SK-N-SH (cell line): Measurements from ENCODE around the gene SLC35G2.

- RRBS: no CpG with 5 or more reads among the region's 12 CpGs
CAGE:
- cytosol, long polyA plus RNA: no peak
- long polyA plus RNA: no peak
- nucleus, long polyA plus RNA: no peak
Measured at GRCh38 chr3:134357308-134358383, 16.6 kb downstream of the AMOTL2 start.

GRCh38 chr3:134367106-134367877, 7.0 kb downstream of the AMOTL2 start:
- RRBS: no CpG with 5 or more reads among the region's 12 CpGs
CAGE:
- cytosol, long polyA plus RNA: no peak
- long polyA plus RNA: no peak
- nucleus, long polyA plus RNA: no peak

DNA sequence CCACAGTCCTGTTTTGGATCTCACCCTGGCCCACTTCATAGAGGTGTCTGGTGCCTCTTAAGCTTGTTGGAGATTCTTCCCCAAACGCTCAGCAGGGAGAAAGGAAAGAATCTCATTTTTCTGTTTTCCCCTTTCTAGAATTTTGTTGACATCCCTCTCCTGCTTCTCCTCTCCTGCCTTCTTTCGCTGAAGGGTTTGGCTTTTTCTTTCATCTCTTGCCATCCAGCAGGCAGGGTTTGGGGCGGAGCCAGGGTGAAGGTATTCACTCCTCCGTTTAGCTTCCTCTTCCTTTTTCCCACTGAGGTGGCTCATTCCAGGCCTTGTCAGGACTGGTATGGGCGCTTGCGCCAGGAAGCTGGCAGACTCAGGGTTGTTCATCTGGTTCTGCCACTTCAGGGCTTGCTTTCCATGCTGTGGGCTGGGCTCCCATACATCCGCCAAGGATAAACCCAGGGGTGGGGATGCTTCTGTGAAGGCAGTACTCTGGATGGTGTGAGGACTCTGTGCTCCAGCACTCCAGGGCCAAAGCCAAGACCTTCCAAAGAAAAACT, 7.5 kb upstream of the AMOTL2 start:
- RRBS: no CpG with 5 or more reads among the region's 7 CpGs
CAGE:
- cytosol, long polyA plus RNA: no peak
- long polyA plus RNA: no peak
- nucleus, long polyA plus RNA: no peak

DNA sequence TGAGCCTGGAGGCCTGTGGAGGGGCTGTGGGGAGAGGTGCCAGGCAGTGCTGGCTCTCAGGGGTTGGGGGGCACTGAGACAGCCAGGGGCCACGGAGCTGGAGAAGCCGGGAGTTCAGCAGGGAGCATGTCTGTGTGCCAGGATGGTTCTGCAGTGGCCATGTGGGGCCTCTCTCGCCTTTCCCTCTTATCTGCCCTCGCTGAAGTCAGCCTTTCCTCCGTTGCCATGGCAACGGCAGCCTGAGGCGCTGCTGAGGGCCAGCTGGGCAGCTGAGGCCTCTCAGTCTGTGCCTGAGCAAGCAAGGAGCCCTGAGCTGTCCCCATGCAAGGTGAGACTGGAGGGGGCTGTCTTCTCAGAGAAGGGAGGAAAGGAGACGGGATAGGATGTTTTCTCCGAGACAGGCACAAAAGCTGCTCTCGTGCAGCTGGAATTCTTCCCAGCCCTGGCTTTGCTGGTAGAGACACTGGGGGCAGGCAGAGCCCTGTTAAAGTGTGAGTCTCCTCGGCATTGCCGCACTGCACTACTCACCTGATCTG, 48.7 kb downstream of the KY start:
- RRBS: no CpG with 5 or more reads among the region's 12 CpGs
CAGE:
- cytosol, long polyA plus RNA: no peak
- long polyA plus RNA: no peak
- nucleus, long polyA plus RNA: no peak

- RRBS: no CpG with 5 or more reads among the region's 10 CpGs
CAGE:
- cytosol, long polyA plus RNA: no peak
- long polyA plus RNA: no peak
- nucleus, long polyA plus RNA: no peak
Measured at GRCh38 chr3:134659655-134660016, 8.8 kb upstream of the KY start.

GRCh38 chr3:134809781-134810890, 15.1 kb downstream of the EPHB1 start:
- RRBS: no CpG with 5 or more reads among the region's 10 CpGs
CAGE:
- cytosol, long polyA plus RNA: no peak
- long polyA plus RNA: no peak
- nucleus, long polyA plus RNA: no peak

DNA sequence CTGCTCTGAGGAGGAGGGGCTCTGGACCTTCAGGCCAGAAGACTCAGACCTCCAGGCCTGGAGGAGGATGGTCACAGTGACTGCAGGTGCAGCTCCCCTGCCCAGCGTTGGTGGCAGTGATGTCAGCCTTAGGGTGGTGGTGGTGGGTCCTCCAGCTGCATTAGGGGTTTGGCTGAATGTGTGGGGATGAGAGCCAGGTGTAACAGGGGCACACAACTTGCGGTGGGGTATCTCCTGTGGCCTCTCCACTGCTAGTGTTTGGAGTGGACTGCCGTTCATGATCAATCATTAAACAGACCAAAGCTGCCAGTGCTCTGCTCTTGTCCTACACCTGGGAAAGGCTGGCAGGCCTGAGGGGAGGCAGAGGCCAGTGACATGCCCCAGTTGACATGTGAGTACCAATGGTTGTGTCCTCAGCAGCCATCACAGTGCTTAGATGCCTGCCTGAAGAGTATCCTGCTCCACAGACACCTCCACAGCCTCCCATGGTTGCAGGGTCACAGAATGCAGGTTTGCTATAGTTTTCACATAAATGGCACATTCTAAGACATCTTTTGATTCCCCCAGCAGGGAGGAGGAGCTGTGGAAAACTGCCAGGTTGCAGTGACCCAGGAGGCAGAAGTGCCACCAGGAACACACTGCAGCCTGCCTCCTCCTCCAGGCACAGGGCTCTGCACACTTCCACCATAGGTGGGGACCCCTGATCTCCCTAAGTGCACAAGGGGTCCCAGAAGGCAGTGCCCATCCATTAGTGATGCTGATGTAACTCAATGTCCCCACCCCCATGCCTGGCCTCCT, 348.4 kb downstream of the EPHB1 start:
- RRBS: no CpG with 5 or more reads among the region's 3 CpGs
CAGE:
- cytosol, long polyA plus RNA: no peak
- long polyA plus RNA: no peak
- nucleus, long polyA plus RNA: no peak

DNA sequence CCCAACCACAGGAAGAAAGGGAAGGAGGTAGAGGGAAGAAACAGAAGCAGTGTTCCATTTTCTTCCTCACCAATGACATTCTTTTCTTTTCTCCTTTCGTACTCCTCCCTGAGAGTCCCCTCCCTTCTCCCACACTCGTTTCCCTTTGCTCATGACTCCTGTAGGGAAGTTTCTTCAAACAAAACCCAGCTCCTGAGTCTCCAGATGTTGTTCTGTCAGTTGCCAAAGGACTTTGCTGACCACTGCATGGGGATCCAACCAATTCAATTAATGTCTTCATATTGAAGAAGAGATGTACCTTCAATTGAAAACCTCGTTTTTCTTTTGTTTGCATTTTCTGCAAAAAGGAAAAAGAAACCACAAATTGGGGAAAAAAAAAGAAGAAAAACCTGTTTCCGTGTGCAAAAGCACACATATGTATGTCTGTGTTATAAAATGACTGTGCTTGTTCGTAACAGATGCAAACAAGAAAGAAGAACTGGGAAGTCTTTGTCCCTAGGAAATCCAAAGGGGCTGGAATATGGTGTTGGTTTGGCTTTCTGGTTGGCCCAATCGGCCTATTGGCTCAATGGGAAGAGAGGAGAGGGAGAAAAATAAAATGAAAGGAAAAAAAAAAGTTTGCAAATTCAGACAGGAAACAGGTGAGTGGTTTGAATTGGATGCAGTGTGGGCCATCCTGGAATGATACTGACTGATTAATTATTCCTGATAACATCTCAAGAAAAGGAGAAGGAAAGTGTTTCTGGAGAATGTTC, 464.6 kb downstream of the EPHB1 start:
- RRBS: no CpG with 5 or more reads among the region's 6 CpGs
CAGE:
- cytosol, long polyA plus RNA: no peak
- long polyA plus RNA: no peak
- nucleus, long polyA plus RNA: no peak

GRCh38 chr3:136172490-136173128, 23.5 kb downstream of the MSL2 start:
- RRBS: no CpG with 5 or more reads among the region's 8 CpGs
CAGE:
- cytosol, long polyA plus RNA: no peak
- long polyA plus RNA: no peak
- nucleus, long polyA plus RNA: no peak

GRCh38 chr3:136327051-136327332, 76.9 kb downstream of the PCCB start:
- RRBS: no CpG with 5 or more reads among the region's 4 CpGs
CAGE:
- cytosol, long polyA plus RNA: start-site peak on the plus strand at chr3:136327160-136327252, 30 and 80 reads in 2 replicates
- long polyA plus RNA: start-site peak on the plus strand at chr3:136327169-136327252, 82 and 121 reads in 2 replicates
- nucleus, long polyA plus RNA: no peak

DNA sequence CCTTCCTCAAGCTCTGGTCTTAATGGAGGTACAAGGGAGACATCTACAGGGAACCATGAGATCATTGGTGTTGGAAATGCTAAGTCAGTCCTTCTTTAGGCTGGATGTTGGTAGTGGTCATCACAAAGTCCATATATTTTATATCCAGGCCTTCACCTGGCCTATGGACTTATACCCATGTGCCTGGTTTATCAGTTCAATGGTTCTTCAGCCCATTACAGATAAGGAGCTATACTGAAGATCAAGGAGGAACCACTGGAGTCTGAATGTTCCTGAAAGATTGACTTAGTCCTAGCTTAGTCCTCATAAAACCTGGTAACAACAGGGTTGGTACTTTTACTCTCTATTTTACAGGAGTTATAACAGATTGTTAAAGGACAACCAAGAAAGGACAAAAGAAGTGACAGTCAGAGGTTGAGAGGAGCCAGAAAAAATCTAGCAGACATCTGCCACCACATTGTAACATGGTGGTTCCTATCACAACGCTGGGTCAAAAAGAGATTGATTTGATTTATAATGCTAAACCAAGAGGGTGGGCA, 134.8 kb downstream of the STAG1 start:
- RRBS: no CpG with 5 or more reads among the region's 1 CpG
CAGE:
- cytosol, long polyA plus RNA: no peak
- long polyA plus RNA: no peak
- nucleus, long polyA plus RNA: no peak

DNA sequence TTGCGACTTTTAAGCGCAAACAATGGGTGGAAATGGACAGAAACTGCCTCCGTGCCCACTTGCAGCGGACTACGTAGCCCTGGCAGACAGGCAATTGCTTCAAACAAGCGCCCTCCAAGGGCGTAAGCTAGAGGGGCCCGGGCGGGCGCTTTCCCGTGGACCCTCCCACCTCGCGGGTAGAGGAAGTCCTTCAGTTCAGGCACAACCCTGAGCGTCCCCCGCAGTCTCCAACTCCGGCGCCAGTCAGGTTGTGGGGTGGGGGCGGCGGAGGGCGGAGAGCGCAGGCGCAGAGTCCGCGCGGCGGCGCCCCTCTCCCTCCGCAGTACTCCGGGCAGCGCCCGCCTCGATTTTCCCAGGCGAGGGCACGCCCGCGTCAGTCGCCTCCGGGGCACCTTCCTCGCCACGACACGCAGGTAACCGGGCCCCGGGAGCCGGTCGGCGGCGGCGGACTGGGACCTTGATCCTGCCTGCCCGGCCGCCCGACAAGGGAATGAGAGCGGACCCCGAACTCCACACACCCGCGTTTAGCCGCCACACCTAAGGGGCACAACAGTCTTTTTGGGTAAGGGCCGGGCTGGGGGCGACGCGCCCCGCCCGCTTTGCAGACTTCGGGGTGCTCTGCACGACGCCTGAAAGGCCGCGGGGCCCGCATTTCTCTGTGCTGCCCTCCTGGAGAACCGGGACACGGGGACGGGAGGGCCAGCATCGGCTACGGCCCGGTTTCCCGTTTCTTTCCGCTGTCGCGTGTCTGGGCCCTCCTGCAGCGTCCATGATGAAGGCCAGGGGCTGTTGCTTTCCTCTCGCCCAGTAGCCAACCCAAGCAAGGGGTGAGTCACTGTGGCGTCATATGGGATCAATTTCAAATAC, at the start of gene SLC35G2:
Gene SLC35G2 (plus strand): TSS at position 325 of the 867 bp plus-strand sequence.
- RRBS: 1% methylated on average over 50 of the region's 81 CpGs
CAGE:
- cytosol, long polyA plus RNA: start-site peak on the plus strand centred at position 333 of the sequence, 118 bp wide, 46 and 47 reads in 2 replicates
- long polyA plus RNA: start-site peak on the plus strand centred at position 325 of the sequence, 111 bp wide, 21 and 50 reads in 2 replicates
- nucleus, long polyA plus RNA: no peak

DNA sequence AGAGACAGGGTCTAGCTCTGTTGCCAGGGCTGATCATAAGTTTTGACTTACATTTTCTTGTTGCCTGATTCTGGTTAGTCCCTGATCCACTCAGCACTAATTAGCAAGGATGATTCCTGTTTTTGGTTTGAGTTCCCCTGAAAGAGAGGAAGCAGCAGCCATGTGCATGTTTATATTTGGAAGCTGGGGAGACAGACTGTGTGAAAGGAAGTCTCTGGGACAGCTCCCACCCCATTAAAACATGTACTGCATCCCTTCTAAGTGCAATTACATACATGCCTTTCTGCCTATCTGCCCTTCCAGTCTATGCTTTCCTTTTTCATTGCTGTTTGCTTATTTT, 3.6 kb upstream of the NCK1 start:
CAGE:
- cytosol, long polyA plus RNA: no peak
- long polyA plus RNA: no peak
- nucleus, long polyA plus RNA: no peak

- RRBS: no CpG with 5 or more reads among the region's 21 CpGs
CAGE:
- cytosol, long polyA plus RNA: no peak
- long polyA plus RNA: no peak
- nucleus, long polyA plus RNA: no peak
Measured at GRCh38 chr3:136969425-136969907, 11.7 kb downstream of the IL20RB start.

- RRBS: no CpG with 5 or more reads among the region's 9 CpGs
CAGE:
- cytosol, long polyA plus RNA: no peak
- long polyA plus RNA: no peak
- nucleus, long polyA plus RNA: no peak
Measured at GRCh38 chr3:138081660-138082504, 33.5 kb downstream of the DZIP1L start.

- RRBS: no CpG with 5 or more reads among the region's 9 CpGs
CAGE:
- cytosol, long polyA plus RNA: no peak
- long polyA plus RNA: no peak
- nucleus, long polyA plus RNA: no peak
Measured at GRCh38 chr3:138114352-138114903, 980 bp downstream of the DZIP1L start.

GRCh38 chr3:138372656-138373207, 24.4 kb downstream of the MRAS start:
- RRBS: no CpG with 5 or more reads among the region's 7 CpGs
CAGE:
- cytosol, long polyA plus RNA: no peak
- long polyA plus RNA: no peak
- nucleus, long polyA plus RNA: no peak

DNA sequence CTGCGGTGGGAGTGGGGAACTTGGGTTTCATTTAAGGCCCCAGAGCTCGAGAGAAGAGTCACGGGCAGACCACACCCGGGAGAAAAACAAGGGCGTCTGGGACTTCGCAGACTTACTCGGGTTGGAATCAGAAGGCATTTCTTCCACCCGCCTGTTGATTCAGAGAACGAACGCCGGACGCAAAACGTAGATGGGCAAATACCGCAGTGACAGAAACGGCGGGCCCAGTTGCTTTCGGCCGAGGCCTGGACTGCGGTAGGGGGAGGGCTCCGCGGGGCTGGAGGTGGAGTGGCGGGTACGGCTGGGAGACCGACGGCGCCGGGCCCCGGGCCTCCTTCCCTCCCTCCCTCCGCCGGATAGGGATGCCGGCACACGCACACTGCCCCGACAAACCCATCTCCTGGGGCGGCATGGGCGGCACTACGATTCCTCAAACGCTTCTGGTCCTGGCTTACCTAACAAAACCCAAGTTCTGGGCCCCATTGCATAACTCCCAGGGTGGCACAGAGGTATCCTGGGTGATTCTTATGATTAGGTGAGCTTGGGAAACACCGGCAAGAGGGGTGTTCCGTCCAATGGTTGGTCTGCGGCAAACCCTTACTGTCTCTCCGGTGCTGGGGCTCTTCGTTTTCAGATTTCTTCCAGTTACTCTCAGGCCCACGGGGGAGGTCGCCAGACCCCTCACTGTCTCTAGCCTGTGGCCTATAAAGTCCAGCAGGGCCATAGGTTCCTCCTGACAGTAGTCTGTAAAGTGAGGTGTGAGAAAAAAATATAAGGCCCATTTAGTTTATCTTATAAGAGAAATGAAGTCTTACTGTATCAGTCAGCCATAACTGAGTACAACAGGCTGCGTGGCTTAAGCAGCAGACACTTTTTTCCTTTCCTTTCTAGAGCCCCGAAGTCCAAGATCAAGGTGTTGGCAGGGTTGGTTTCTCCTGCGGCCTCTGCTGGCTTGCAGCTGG, 1.2 kb downstream of the ESYT3 start:
- RRBS: 40% methylated on average over 7 of the region's 47 CpGs
CAGE:
- cytosol, long polyA plus RNA: no peak
- long polyA plus RNA: no peak
- nucleus, long polyA plus RNA: no peak

DNA sequence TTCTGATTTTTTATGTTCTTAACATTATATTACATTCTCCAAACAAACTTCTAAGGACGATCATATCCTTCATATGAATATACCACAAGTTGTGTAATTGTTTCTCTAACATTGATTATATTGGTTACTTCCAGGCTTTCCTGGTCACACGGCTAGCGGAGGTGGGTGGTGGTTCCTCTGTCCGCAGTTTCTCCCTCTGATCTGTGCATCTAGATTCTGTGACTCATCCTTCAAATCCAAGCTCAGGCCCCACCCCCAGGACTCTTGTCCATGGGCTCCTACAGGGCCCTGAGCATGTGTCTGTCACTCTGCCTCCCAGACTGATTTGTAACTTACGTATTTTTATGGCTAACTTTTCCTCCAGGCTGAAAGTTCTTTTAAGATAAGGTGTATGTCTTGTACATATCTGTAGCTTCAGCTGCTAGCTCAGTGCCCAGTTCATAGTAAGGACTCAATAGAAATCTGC, 7.9 kb downstream of the ESYT3 start:
- RRBS: no CpG with 5 or more reads among the region's 5 CpGs
CAGE:
- cytosol, long polyA plus RNA: no peak
- long polyA plus RNA: no peak
- nucleus, long polyA plus RNA: no peak

DNA sequence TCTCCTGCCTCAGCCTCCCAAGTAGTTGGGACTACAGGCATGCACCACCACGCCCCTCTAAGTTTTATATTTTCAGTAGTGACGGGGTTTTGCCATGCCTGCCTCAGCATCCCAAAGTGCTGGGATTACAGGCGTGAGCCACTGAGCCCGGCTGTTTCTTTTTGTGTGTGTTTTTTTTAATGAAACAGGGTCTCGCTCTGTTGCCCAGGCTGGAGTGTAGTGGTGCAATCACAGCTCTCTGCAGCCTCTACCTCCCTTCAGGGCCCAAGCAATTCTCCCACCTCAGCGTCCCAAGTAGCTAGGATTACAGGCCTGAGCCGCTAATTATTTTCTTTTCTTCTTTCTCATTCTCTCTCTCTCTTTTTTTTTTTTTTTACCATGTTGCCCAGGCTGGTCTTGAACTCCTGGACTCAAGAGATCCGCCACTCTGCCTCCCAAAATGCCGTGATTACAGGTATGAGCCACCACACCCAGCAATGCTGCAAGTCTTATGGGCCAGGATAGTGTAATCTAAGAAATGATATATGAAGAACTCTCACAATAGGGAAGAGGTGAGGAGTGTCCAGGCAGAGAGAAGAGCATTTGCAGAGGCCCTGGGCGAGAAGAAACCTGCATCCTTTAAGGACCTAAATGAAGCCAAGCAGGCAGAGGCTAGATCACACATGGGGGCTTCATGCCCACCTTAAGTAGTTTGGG, 705 bp upstream of the FAIM start:
- RRBS: no CpG with 5 or more reads among the region's 10 CpGs
CAGE:
- cytosol, long polyA plus RNA: no peak
- long polyA plus RNA: no peak
- nucleus, long polyA plus RNA: no peak